Mesenchymal stem cell of the bone marrow (primary cell): ENCODE measurements around a stretch of chrX.

DNA sequence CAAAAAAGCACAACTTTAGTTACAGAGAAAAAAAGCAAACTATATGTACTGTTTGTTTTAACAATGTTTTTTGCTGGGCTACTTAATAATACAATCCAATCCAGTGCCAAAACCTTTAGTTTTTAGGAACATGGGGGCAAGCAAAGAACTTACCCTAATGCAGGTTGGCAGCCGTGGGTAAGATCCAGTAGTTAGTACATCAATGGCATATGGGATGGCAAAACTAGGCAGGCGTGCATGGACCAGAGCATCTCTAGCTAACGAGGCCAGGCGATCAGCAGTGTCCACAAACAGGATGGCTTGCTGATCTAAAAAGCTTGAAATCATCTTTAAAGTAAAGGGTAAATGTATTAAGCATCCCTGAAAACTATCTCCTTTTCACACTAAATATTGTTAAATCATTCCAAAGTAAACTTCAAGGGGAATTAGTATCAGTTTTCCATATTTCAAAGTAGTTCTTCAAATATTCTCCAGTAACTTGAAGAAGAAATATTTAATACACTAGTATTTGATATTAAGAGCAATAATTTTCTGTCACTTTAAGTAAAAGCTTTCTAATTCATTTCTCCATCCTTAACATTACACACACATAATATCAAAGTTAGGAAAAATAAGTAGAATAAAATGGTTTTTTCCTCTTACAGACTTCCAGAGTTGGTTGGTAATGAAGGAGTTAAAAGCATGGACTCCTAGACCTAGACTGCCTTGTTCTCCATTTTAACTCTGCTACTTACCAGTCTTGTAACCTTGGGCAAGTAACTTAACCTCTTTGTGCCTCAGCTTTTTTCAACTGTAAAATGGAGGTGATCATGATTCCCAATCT, 20.7 kb downstream of the MED14 start:
- CAGE, long polyA plus RNA, result no peak

GRCh38 chrX:41009886-41010963, 75.0 kb upstream of the USP9X start:
- CAGE, long polyA plus RNA, result no peak

- CAGE, long polyA plus RNA, result no peak
Observed at GRCh38 chrX:41033635-41033839, 51.7 kb upstream of the USP9X start.

GRCh38 chrX:41047627-41048709, 37.3 kb upstream of the USP9X start:
- CAGE, long polyA plus RNA, result no peak

DNA sequence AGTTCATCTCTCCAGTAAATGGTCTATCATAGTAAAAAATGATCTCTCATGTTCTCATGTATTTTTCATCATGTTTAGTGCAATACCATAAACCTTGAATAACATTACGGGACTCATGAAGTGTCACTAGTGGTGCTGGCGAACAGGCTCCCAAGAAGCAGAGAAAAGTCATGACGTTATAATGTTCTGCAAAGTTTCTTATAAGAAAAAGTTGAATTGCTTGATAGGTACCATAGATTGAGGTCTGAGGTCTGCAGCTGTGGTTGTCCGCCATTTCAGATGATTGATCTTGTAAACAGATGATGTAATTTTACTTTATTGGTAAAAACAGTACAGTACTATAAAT, 28.8 kb downstream of the USP9X start:
- CAGE, long polyA plus RNA, result no peak

DNA sequence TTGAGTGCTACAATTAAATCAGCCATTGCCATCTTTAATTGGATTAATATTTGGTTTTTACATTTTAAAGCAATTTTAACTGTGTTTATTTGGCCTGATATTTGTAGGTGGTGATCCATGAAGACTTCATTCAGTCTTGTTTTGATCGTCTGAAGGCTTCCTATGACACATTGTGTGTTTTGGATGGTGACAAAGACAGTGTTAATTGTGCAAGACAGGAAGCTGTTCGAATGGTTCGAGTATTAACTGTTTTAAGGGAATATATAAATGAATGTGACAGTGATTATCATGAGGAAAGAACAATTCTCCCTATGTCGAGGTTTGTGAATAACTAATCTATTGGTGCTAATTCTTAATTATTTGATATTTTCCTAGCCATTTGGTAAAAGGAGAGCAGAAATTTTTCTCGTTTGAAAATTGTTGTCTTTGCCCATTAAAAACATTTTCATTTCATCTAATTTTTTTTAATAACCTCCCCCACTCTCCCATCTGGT, 82.7 kb downstream of the USP9X start:
- CAGE, long polyA plus RNA, result no peak

DNA sequence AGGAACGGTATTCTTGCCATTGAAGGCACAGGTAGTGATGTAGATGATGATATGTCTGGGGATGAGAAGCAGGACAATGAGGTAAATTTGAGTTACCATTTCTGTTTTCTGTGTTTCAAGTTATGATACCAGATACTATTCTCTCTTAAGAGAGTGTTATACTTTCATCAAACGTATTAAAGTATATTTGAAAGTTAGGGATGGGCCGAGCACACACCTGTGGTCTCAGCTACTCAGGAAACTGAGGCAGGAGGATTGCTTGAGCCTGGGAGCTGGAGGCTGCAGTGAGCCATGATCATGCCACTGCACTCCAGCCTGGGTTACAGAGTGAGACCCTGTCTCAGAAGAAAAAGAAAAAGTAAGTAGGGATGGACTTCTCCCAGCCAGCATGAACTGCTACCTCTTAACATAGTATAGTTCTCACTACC, 116.0 kb downstream of the USP9X start:
- CAGE, long polyA plus RNA, result no peak

GRCh38 chrX:41332324-41333033, 1.5 kb upstream of the DDX3X start:
- CAGE, long polyA plus RNA, result no peak

DNA sequence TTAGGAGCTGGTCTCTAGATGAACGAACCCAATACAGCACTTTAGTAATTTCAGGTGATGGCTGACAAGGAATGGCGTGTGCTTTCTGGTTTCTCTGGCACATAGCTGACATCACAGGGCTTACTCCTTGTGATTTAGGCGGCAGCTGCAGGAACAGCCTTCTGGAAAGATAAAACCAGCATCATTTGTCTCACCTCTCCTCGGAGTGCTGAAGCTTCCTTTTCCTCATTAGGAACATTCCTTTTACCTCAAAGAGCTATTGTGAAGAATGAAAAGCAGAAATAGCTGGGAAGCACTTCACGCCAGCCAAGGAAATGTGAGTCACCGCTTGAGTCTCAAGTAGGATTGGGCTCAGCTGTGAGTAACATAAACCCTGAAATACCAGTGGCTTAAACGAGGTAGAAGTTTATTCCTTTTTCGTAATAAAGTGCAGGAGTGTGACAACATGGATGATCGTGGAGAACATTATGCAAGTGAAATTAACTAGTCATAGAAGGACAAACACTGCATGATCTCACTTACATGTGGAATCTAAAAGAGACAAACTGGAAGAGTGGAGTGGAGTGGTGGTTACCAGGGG, 44.5 kb downstream of the NYX start:
- CAGE, long polyA plus RNA, result no peak

- CAGE, long polyA plus RNA, result no peak
Observed at GRCh38 chrX:41686749-41687200, 2.0 kb upstream of the GPR34 start.

DNA sequence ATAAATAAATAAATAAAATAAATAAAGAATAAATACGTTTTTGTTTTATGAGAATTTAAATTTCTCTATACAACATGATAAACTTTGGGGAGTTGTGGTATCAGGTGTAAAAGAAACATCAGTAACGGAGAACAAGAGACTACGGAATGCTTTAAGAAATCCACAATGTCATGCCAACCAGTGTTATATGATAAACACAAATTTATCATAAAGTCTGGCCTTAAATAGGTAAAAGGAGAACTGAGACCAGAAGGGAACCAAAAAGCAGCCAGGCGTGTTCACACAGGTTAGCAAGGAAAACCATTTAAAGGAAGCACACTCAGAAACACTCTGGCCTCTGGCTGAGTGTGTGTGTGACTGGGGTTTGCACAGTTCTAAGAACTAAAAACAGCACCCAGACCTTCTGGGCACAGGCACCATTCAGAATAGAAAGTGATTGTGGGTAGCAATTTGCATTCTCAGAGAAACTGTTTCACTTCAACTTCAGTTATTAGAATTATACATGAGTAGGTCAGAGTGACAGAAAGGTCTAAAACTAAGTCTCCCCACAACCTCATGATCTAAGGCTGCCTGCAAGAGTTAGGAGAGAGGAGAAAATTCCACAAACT, 9.9 kb downstream of the GPR82 start:
- CAGE, long polyA plus RNA, result no peak

DNA sequence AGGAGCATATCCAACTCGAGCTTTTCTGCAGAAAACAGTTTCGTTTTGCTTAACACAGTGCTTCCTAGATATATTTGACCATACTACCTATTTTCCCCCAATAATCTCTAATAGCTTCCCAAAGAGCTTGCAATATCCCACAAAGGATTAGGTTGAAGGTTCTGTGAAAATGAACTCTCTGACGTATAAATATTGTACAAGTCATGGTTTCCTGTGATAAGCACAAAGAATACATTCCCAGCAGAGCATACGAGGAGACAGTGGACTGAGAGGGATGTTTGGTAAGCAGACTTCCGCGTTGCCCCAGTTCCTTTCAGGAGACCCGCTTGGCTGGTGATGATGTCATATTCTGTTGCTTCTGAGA, 323.8 kb upstream of the CASK start:
- CAGE, long polyA plus RNA, result no peak

DNA sequence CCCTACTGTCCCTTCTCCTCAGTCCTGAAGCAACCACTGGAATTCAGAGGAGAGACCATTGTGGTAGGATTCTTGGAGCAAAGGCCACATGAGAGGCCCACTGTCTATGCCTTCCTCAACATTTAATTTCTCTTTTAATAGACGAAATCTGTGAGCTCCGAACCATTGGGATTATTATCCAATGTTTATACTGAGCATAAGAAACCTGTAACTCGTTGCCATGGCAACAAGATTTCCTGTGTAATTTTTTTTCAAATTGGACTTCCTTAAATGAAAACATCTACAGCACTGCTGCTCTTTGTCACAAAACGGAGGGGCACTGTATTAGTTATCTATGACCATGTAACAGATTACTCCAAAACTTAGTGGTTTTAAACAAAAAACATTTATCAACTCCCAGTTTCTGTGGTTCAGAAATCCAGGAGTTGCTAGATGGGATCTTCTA, 38.7 kb downstream of the PPP1R2C start:
- CAGE, long polyA plus RNA, result no peak

GRCh38 chrX:42739700-42740059, 38.3 kb downstream of the PPP1R2C start:
- CAGE, long polyA plus RNA, result no peak

- CAGE, long polyA plus RNA, result no peak
Observed at GRCh38 chrX:43311523-43312055, 344.5 kb upstream of the MAOA start.

DNA sequence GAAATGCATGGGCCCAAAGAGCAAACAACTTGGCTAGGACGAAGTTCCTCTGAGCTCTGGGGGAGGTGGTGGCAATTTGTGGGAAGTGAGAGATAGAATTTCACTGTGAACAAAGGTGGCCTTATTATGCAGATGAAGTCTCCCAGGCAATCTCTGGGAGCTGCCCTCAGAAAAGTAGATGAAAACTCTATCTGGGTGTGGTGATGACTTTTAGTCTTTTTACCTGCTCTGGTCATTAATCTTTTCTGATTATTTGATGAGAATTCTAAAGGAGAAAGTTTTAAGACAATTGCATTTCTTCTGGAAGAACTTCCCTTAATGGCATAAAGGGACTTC, 37.6 kb upstream of the MAOA start:
- CAGE, long polyA plus RNA, result no peak

GRCh38 chrX:43658643-43658903, 2.5 kb downstream of the MAOA start:
- CAGE, long polyA plus RNA, result no peak

DNA sequence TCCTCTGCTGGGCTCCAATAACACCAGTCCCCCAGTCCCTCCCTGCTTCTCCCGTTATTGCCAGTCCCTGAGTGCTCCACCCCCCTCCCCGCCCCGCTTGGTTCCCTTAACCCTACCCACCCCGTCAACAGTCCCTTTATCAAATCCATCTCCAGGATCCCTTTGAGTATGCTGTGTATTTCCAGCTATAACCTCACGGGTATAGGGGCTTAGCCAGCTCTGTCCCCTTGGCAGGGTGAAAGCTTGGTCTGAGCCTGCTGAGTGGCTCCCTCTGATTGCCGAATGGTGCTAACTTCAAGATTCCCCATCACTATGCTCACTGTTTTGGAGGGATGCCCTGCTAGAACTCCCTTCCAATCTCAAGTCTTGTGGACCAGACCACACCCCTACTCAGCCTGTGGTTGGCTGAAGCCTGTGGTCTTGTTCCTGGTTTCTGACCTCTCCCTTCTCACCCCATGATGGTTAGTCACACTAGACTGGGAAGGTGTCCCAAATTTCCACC, 184.5 kb upstream of the NDP start:
- CAGE, long polyA plus RNA, result no peak

GRCh38 chrX:44245662-44246033, 97.8 kb downstream of the EFHC2 start:
- CAGE, long polyA plus RNA, result no peak

DNA sequence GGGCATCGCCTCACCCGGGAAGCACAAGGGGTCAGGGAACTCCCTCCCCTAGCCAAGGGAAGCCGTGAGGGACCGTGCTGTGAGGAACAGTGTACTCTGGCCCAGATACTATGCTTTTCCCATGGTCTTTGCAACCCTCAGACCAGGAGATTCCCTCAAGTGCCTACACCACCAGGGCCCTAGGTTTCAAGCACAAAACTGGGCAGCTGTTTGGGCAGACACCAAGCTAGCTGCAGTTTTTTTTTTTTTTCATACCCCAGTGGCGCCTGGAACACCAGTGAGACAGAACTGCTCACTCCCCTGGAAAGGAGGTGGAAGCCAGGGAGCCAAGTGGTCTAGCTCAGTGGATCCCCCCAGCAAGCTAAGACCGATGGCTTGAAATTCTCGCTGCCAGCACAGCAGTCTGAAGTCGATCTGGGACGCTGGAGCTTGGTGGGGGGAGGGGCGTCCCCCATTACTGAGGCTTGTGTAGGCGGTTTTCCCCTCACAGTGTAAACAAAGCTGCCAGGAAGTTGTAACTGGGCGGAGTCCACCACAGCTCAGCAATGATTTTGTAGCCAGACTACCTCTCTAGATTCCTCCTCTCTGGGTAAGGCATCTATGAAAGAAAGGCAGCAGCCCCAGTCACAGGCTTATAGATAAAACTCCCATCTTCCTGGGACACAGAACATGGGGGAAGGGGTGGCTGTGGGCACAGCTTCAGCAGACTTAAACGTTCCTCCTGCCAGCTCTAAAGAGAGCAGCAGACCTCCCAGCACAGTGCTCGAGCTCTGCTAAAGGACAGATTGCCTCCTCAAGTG, 90.3 kb downstream of the EFHC2 start:
- CAGE, long polyA plus RNA, result no peak